Colic lymph node (tissue), 1 donor: ENCODE data around the genes GNLY, IMMT and RMND5A.

- PRO-cap, result no peak
Observed at GRCh38 chr2:85693947-85694684, at the start of gene GNLY. Gene GNLY (plus strand): TSS chr2:85694358.

DNA sequence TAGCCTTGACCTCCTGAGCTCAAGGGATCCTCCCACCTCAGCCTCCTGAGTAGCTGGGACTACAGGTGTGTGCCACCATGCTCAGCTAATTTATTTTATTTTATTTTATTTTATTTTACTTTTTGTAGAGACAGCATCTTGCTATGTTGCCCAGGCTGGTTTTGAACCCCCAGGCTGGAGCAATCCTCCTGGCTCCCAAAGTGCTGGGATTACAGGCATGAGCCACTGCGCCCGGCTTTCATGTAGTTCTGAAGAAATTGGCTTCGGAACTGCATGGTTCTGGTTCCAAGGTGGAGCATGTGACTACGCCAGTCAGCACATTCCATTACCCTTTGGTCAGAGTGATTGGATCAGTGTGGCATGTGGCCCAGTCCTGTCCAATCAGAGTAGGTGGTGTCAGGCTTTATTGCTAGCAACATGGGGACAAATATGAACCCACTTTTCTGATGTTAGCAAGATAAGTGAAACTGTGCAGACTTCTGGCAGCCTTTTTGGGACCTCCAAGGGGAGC is 16.4 kb upstream of the ATOH8 start:
- PRO-cap, result unidirectional peak, minus-strand start at position 250 of the sequence

- PRO-cap, result no peak
Observed at GRCh38 chr2:85770509-85770912, 16.7 kb downstream of the ATOH8 start.

DNA sequence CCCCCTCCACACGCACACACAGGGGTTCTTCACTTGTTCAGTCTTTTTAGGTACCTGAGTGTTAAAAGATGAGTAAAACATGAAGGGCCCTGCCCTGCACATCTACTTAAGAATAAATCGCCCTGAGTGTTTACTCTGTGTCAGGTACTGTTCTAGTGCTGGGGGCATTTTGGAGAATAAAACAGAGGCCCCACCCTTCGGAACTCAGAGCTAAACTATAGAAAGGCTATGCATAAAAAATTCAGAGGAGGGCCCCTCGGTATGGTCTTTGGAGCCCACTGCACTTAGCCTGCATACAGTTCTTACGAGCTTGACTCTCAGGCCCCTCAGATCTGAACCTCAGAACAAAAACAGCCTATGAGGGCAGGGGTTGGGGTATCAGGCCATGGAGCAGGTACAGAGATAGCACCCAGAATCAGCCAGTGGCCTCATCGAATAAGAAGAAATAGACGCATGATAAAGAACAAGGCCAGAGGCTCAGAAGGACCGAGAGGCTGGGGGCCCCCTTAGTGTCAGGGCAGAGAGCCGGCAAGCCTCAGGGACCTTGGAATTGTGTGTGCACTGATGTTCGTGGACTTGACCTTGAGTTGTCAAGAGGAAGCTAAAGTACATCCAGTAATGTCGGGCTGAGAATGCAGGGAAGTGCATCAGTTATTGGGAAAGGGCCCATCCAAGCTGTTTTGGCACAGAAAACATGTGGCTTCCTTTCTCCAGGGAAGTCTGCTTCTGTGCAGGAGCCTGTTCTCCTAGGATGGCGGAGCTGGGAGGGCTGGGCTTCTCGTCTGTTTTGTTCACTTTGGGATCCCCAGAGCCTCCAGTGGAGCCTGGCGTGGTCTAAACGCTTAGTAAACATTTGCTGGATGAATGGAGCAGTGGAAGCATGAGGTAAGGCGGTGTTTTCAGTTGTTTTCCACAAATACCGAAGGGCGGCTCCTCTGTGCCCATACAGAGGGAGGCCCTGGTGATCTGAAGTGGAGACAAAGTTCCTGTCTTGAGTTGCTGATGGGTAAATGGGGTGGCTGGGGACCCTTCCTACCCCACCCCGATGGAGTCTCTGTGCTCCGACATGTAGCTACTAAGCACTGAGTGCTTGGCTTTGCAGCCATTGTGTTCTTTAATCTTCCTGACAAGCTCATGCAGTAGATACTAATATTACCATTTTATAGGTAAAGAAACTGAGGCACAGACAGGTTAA is 23.6 kb downstream of the ATOH8 start:
- PRO-cap, result no peak

DNA sequence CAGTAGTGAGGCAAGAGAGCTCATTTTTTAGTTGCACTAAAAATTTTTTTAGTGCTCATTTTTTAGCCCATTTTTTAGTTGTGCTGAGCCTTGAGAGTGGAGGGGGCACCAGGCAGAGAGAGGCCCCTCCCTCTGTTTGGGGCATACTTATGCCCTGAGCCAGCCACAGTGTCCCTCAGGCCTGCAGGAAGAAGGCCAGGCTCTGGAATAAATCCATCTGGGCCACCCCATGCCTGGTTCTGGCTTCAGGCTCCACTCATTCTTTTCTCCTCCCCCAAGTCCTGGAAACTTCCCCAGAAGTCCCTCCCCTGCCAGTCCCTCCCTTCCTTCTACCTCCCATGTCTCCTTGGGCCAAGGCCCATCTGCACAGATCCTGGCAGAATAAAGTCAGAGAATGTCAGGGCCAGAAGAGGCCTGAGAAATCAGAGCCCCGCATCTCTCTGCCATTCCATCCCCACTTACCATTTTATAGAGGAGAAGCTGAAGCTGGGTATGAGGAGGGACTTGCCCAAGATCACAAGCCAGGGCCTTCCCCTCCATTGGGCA is 108.3 kb upstream of the ST3GAL5 start:
- PRO-cap, result no peak

- PRO-cap, result no peak
Observed at GRCh38 chr2:86028451-86029254, 77.0 kb downstream of the POLR1A start.

- PRO-cap, result bidirectional peak, plus-strand start at chr2:86195538, minus-strand start at chr2:86195433
Observed at GRCh38 chr2:86195304-86196275, at the start of gene IMMT. Gene IMMT (minus strand): TSS chr2:86195462.

DNA sequence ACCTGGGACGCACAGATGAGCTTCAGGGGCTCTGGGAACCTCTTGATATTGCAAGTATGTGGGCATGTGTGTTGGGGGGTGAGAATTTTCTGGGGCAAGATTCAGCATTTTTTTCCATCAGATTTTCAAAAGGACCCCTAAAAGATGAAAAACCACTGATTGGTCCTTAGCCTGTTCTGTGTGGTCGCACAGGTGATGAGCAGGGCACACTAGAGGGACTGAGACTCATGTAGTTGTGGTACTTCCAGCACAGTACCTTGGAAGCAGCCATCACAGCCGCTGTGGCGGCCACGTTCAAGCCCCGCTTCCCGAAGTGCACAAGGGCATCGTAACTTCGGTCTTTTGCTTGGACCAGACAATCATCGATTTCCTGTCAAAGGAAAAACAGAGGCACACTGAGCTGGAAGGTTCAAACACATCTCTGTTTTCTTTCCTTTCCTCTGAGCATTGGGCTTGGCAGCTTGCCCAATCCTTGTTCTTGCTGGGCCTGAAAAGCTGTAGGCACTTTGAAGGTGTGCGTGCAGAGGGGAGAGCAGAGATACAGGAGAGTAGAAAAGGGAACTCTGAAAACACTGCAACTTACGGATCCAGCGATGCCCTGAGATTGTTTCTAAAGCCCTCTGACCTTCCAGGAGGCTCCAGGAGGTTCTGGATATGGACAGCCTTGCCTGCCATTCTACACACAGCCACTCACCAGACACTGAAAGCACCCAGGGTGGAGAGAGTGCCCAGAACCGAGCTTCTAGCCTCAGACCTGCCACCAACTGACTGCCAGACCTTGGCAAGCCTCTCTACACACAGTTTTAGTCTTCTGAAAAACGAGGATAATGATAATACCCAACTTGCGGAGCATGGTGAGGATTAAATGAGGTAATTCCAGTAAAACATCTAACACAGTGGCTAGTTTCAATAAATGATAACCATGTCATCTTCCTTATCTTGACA is 52.7 kb downstream of the MRPL35 start:
- PRO-cap, result no peak

DNA sequence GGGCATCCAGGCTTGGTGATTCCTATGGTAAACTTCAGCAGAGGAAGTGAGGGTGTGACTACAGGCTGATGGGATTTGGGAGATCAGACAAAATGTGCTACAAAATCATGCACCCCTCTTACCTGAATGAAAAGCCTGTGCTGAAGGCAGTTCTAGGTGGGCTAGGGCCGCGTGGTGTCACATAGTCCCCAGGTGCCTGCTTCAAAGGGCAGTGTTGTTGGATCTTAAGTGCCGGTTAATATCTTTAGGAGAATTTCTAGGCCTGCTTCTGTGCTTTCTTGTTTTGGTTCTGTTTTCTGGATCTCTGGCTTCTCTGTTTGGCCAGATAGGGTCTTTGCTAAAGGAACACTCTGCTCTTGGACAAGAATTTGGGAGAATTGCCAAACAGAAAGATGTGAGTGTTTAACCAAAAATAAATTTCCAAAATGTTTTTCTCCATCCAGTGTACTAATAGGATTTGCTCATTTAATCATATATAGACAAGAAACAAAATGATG is 41.8 kb downstream of the KDM3A start:
- PRO-cap, result no peak

- PRO-cap, result no peak
Observed at GRCh38 chr2:86548629-86549236, 14.5 kb downstream of the CHMP3 start.

- PRO-cap, result no peak
Observed at GRCh38 chr2:86557219-86558352, 5.7 kb downstream of the CHMP3 start.

DNA sequence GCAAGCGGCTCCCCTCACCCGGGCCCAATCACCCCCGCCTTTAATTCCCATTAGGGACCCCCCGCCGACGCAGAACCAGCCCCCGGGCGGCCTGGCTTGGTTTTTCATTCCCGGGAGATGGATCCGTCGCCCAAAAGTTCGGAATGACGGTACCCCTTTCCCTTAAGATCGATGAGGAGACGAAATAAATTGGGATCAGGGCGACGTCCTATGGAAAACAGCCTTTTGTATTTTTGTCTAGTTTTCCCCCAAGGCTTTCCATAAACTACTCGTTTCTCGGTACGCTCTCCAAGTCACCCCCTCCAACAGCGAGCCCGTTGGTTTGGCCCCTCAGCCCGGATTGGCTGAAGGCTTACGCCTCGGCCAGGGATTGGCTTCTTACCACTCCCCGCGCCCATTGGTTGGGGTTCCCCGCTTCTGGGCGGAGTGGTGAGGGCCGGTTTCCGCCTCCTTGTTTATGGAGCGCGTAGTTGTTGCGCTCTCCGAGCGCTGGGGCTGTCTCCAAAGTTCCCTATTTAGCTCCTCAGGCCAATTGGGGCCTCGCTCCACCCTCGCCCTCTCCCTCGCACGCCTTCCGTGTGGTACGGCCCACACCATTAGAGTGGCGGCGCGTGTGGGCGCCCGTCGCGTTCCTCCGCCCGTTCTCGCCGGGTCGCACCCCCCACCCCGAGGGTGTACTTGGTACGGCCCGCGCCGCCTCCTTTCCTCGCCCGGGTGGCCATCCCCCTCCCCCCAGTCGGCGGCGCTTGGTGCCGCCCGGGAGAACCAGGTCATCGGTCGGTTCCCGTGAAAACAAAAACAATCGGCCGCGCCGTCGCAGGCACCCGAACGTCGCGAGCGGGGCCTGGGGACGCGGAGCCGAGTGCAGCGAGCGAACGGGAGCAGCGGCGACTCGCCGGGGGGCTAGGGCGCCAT is at the start of gene RMND5A:
RMND5A (plus strand) TSS at position 727 of the 915 bp plus-strand sequence.
- PRO-cap, result unidirectional peak, plus-strand start at position 735 of the sequence; unidirectional peak, plus-strand start at position 823 of the sequence

- PRO-cap, result no peak
Observed at GRCh38 chr2:86747981-86748403, 27.9 kb downstream of the RMND5A start.

GRCh38 chr2:86776395-86776723 is 14.4 kb downstream of the CD8A start:
- PRO-cap, result no peak

GRCh38 chr2:86825743-86826666 is 35.3 kb upstream of the CD8A start:
- PRO-cap, result bidirectional peak, plus-strand start at chr2:86826129, minus-strand start at chr2:86826161

DNA sequence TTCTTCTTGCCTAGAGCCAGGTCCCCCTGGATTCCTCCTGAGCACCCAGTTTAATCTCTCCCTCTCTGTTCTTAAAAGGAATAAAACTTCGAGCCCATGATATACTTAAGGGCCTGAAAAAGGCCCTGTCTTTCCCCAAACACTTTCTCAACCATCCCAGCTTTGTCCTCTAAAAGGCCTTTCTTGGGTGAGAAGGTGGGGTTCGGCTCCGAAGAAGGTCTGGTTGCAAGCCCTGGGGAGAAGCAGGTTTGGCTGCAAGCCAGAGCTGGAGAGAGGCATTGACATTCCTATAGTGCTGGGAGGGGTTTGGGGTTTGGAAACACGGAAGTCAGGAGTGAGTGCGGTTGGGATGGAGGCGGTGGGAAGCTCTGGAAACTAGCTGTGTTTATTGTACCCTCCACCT is 5.8 kb downstream of the CD8B start:
- PRO-cap, result no peak

- PRO-cap, result no peak
Observed at GRCh38 chr2:87018946-87019477, 2.6 kb downstream of the PLGLB1 start.

DNA sequence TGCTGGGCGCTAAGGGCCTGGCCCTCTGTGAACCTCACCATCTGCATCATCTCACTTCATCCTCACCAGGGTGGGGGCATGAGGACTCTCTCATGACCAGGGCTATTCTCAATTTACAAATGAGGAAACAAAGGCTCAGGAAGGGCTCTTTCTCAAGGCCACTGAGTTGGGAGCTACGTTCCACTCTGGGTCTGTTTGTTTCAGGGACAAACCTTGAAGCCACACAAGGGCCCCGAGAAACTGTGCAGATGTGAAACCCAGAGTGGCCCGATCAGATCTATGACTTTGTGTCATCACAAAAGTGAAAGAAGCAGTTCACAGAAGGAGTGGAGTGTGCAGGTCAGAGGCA is 304.8 kb upstream of the PLGLB2 start:
- PRO-cap, result no peak

DNA sequence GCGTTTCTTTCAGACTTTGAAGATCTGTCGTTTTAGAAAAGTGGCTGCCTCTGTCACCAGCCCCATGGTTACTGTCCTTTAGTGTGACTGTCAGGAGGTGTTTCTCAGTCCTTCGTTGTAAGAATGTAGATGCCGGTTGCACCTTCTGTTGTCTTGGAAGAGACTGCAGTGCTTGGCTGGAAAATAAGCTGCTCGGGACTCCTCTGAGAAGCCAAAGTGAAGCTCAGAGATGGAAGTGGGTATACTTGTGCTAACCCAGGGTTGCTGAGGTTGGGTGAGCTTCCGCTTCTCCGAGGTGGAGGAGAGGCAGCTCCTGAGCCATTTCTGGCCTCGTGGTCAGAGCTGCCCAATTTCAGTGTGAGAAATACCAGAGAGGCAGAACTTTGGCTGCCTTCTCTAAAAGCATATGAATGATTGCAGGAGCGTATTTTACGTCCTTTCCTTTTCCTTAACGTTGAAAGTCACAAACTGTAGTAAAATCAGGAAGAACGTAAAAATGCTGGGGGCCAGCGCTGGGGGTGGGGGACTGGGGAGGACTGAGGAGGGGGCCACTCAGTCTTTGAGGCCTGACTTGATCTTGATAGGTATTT is 292.1 kb upstream of the PLGLB2 start:
- PRO-cap, result no peak

- PRO-cap, result bidirectional peak, plus-strand start at chr2:87483414, minus-strand start at chr2:87483296
Observed at GRCh38 chr2:87482887-87483614, 264.8 kb upstream of the PLGLB2 start.